Airway epithelial cell (primary cell): ENCODE measurements around the gene CPNE5.

- RAMPAGE, long total RNA, result no peak
These were observed 51.2 kb downstream of the KCTD20 start for GRCh38 chr6:36493879-36494598.

DNA sequence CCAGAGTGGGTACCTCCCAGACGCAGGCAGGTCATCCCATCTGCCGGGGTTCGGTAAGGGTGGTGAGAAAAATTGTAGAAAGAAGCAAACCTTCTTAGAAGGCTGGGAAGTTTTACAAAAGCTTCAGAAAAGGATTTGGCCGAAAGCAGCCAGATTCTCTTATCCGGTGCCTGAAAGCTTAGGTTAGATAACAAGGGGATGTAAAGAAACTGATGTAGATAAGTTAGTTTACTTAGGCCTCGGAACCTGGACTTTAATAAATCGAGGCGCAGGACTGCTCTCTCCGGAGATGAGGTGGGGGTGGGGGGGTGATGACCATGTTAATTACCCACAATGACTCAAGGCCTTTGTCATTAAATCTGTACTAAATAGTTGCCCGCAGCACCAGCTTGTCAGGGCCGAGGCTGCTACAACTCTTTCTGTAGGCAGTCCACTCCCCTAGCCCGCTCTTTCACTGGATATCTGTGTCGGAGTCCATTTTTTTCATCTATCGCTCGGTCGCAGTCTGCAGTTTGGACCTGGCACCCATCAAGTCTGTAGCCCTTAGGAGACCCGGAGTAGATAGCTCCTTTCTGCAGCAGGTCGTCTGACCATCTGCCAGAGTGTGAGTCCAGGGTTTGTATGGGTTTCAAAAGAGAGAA lies 37.8 kb downstream of the STK38 start:
- RAMPAGE, long total RNA, result no peak

DNA sequence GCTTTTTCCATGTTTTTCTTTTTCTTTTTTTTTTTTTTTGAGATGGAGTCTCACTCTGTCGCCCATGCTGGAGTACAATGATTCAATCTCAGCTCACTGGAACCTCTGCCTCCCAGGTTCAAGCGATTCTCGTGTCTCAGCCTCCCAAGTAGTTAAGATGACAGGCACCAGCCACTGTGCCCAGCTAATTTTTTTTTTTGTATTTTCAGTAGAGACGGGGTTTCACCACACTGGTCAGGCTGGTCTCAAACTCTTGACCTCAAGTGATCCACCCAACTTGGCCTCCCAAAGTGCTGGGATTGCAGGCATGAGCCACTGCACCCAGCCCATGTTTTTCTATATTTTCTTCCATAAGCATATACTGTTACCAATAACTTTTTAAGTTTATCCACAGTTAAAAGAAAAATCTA lies 5.5 kb downstream of the STK38 start:
- RAMPAGE, long total RNA, result no peak

GRCh38 chr6:36594860-36595365 lies 751 bp downstream of the SRSF3 start:
- RAMPAGE, long total RNA, result no peak

DNA sequence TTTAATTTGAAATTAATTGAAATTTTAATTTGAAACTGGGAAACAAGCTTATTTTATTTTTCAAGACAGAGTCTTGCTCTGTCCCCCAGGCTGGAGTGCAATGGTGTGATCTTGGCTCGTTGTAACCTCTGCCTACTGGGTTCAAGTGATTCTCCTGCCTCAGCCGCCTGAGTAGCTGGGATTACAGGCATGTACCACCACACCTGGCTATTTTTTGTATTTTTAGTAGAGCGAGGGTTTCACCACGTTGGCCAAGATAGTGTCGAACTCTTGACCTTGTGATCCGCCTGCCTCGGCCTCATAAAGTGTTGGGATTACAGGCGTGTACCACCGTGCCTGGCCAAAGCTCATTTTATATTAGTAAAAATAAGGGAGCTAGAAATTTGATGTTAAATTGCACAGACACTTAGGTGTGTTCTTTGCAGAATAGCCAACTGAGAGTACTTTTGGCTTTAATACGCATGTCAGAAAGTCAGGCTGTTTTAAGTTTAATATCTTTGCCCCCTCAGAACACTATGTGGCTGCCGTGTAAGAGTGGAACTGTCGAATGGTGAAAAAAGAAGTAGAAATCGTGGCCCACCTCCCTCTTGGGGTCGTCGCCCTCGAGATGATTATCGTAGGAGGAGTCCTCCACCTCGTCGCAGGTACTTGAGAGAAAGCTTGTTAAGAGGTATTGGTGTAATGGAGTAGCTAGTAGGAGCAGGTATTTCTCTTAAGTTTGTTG lies 4.3 kb downstream of the SRSF3 start:
- RAMPAGE, long total RNA, result no peak

DNA sequence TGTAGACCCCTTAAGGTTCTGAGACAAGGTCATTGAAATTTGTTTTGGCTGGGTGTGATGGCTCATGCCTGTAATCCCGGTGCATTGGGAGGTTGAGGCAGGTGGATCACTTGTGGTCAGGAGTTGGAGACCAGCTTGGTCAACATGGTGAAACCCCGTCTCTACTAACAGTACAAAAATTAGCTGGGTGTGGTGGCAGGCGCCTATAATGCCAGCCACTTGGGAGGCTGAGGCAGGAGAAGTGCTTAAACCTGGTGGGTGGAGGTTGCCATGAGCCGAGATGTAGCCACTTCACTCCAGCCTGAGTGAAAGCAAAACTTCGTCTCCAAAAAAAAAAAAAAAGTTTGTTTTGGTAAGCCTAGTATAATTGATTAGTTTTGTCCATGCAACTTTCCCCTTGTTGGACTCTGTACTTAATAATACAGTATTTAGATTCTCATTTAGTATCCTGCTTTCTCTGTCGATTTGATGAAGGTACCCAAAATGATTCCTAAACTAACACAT lies 11.1 kb downstream of the SRSF3 start:
- RAMPAGE, long total RNA, result no peak

DNA sequence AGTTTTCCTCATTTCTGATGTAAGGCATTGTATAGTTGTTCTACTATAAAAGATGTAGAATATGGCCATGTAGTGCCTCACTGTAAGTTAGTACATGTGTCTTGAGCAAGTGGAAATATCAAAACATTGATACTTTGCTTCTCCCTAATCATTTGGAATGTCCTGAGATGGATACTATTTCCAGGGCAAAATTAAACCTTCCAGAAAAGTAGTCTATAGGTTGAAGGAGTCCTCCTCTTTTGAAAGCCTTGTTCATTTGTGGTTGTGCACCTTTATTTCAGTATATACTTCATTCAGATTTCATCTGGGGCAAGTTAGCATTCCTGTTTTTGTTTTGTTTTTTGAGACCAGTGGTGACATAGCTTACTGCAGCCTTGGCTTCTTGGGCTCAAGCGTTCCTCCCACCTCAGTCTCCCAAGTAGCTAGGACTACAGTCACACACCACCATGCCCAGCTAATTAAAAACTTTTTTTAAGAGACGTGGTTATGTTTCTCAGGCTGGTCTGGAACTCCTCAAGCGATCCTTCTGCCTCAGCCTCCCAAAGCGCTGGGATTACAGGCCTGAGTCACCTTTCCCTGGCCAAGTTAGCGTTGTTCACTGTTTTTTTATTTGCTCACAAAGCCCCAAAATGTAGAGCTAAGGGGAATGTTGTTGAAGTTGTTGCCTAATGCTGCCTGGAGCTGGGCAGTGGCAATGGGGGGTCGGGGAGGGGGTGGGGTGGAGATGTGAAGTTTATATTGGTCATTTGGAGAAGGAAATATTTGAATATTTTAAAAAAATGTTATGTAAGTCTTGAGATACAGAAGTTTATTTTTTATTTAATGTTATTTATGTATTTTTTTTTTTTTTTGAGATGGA lies 11.8 kb downstream of the SRSF3 start:
- RAMPAGE, long total RNA, result no peak

DNA sequence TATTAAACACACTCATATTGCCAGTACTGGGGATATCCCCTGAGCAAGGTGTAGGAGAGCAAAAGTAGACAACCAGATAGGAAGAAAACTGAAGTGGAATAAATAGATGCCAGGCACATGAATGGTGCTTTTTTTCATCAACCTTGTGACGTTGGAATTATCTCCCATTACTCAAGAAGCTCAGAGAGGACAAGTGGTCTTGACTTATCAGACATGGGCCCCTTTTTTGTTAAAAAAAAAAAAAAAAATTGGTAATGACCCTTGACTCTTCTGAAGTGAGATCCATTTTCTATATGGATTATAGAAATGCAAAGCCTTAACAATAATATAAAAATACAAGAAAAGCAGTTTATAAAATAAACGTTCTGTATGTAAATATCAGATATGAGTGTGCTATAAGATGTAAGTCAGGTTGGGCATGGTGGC lies 17.1 kb downstream of the SRSF3 start:
- RAMPAGE, long total RNA, result no peak

GRCh38 chr6:36643480-36643926 lies 35.0 kb upstream of the CDKN1A start:
- RAMPAGE, long total RNA, result no peak

GRCh38 chr6:36678253-36678648 lies 263 bp upstream of the CDKN1A start:
- RAMPAGE, long total RNA, result no peak

DNA sequence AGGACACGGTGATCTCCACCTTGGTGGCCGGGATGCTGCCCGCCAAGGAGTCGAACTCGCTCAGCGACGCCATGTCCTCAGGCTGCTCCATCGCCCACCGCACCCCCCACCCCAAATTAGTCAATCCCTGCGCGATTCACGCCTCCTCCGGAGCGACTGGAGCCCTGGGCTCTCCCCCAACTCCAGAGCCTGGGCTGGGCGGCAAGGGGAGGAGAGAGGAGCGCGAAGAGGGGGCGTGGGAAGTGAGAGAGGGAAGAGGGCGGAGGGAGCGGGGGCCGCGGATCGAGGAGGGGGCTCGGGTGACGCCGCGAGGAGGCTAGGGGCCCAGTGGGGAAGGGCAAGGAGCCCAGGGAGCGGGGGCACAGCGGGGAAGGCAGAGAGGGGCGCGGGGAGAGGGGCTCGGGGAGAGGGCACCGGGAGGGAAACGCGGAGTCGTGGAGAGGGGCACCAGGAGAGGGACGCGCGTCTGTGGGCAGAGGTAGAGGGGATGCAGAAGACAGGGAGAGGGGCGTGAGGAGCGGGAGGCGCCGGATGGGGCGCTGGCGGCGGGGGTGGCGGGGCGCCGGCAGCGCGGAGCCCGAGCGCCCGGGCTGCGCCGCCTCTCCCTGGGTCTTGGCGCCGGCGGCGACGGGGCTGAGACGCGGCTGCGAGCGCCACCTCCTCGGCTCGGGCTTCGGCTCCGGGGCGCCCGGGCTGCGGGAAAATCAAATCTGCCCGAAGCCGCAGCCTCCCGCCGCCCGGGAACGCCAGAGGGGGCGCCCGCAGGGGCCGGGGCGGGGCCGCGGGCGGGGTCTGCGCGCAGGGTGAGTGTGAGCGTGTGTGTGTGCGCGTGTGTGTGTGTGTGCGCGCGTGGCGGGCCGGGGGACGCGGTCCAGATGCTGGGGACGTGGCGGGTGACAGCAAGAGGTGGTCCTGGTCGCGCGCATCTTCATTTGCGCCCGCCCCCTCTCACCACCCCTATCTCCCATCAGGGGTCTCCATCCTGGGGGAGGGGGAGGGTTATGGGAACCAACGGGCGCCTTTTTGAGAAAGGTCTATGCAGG lies at the start of gene CPNE5:
TSS of gene CPNE5 (minus strand) at position 158 of the 1,043 bp plus-strand sequence.
- RAMPAGE, long total RNA, result no peak

- RAMPAGE, long total RNA, result no peak
These were observed 8.8 kb downstream of the PPIL1 start for GRCh38 chr6:36865751-36866162.

DNA sequence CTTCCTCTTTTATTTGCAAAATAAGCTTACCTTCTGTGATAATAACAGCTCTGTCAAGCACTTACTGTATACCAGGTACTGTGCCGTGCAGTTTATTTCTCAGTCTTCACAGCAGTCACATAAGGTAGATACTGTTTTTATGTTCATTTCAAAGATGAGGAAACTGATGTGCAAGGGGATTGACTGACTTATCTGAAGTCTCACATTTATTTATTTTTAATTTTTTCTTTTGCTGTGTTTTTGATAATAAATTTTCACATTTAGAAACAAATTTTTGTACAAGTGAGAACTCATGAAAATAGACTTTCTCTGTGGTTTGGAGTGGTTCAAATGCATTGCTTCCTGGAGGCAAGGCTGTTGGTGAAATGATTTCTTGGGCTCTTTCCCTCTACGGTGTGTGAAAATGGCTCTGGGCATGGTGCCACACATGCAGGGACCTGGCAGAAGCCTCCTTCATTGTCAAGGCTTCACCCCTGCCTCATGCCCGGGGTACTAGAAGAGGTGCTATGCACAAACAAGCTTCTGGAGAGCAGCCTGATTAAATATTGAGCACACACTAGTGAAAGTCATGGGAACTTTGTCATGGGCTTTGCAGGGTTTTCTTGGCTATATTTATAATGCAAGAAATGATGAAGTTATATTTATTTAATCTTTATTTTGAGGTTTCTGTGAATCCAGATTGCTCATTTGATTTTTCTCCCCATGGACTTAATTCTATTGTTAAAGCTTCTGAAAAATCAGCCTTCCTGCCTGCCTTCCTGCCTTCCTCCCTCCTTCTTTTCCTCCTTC lies 20.7 kb downstream of the C6orf89 start:
- RAMPAGE, long total RNA, result no peak

- RAMPAGE, long total RNA, result no peak
These were observed 10.0 kb upstream of the PI16 start for GRCh38 chr6:36944493-36944917.

DNA sequence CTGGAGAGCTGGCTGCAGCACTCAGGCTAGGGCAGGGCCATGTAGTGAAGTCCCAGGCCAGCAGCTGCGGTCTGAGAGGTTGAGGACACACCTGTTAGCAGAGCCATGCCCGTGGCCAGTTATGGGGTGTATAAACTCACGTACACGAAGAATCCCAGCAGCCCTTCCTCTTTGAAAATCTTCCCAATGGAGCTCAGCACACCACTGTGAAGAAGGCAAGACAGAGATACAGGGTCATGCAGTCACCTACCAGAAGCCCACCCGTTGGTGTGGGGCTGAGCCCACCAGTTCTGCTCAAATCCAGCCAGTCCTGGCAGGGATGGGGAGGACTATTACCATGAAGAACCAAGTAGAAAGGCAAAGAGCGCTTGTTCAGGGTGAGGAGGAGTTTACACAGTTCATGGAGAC lies 10.5 kb downstream of the MTCH1 start:
- RAMPAGE, long total RNA, result no peak

DNA sequence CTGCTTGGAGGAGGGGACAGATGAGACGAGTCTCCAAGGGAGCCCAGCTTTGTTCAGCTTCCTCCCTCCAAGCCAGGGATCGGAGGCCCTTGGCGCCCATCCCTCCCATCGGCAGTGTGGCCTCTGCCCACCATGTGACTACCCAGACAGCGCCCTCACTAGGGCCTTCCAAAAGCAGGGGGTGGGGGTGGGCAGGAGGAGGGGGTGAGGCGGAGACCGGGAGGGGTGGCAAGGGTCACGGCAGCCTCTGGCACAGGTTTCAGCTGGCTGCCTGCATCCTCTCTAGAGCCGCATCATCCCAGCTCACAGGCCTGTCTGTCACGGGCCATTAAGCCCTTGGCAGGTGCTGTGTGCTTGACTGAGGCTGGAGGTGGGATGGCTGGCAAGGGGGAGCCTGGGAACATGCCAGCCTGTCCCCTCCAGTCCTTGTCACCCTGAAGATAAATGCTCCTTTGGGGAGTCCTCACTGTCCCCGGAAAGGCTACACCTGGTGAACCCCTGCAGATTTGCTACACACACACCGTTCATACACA lies 6.3 kb upstream of the FGD2 start:
- RAMPAGE, long total RNA, result no peak

GRCh38 chr6:37104386-37105073 lies 65.4 kb upstream of the PIM1 start:
- RAMPAGE, long total RNA, result no peak

DNA sequence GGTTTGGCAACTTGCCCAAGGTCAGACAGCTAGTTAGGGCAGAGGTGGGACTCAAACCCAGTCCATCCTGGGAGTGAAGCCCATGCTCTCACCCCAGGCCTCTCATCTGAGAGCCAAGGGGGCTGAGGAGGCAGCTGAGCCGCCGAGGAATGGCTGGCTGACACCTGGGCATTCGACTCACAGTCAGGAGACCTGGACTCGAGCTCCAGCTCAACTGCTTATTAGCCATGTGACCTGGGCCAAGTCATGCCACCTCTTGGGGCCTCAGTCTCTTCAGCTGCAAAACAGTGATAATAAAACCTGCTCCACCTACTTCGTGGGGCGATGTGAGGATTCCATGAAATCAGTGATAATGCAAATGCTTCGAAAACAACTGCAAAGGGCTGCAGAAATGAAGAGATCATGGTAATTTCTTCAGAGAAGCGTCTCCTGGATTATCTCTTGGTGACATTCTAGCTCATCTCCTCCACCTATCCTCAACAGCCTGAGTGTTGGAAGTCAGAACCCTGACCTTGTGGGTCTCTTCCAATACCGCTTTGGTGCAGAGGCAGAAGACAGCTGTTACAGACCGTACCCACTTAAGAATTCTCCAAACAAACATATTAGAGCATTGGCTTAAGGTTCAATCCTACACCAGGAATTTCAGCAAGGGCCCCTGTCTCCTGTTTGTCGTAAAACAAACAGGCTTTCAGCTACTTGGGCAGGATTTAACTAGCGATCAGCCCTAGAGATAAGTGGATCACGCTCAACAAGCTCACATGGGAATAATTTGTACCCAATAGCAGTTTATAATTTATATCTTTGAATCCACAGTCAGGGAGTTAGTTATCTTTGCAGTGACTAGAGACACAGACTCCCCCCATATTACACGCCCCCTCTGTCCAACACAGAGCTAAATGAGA lies 60.0 kb upstream of the PIM1 start:
- RAMPAGE, long total RNA, result no peak

- RAMPAGE, long total RNA, result no peak
These were observed 14.6 kb upstream of the PIM1 start for GRCh38 chr6:37155272-37155782.

DNA sequence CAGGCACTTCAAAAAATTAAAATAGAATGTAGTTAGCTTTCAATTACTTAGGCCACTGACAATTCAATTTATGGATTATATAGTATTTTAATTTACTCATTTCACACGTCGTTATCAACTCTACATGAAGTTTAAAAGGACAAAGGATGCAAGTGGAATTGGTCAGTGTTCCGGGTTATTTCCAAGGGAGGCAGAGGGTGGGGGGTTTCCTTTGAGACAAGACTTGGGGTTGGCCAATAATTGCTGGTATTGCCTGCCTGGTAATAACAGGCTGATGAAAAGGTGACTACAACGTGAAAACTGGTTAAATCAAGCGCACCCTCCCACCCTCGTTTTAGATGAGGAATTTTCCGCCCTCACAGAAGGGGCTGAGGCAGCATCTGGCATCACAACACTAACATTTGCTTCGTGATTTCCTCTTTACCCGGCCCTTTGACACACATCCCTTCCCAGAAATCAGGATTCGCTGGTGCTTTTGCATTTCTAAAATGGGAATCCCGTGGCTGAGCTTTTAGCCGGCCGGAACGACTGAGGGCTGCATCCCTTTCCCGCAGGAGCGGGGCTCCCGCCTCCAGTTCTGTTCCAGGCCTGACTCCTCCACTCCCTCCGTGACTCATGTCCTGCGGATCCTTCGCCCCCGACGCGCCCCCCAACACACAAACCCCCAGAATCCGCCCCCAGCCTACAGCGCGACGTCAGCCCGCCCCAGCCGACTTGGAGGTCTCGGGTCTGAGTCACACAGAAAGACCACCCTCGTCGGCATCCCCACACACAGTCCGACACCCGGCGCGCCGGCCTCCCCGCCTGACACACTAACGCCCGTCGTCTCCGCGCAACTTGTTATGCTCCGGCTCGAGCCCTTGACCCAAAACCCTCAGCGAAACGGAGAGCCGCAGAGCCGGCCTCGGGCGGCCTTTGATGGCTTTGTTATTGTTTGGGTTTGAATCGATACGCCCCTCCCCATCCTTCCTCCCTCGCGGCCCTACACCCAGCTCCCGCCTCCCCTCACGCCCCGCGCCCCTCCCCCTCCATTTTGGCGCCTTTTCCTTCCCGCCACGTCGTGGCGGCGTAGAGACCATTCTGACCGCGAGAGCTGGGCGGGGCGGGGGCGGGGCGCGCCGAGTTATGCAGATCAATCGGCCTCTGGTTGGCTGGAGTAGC lies 793 bp upstream of the PIM1 start:
- RAMPAGE, long total RNA, result no peak